GM19240 (cell line): ENCODE data around the genes IPO11 and CENPK.

DNA sequence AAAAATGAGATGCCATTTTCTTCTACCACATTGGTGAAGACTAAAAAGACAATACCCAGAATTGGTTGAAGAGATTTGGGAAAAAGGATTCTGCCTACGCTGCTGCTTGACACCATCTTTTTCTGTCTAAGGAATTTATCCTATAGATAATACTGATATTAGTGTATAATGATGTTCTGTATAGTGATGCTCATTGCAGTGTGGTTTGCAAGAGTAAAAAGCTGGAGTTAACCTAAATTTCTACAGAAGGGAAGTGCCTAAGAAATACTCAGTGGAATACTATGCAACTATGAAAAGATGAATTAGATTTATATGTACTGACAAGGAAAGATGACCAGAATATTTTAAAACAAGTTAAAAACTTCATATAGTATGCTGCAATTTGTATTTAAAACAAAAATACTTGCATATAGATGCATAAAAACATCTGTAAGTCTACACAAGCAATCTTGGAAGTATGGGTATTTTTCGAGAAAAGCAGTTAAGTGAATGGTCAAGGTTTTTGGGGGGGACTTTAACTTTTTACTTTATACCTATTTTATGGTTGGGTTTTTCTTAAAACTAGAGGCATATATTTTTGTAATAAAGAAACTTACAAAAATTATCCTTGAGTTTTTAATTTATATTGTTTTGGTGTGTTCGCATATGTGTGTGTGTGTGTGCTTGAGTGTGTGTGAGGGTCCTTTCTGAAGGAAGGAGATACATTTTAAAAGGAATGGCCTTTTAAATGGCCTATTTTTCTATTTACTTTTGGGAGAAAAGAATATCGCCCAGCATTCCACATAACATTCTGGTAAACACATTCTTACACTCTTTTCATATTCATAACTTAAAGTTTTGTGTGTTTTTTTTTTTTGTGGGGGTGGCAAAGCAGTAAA, 5.5 kb downstream of the ZSWIM6 start:
- RRBS = no CpG with 5 or more reads among the region's 4 CpGs

DNA sequence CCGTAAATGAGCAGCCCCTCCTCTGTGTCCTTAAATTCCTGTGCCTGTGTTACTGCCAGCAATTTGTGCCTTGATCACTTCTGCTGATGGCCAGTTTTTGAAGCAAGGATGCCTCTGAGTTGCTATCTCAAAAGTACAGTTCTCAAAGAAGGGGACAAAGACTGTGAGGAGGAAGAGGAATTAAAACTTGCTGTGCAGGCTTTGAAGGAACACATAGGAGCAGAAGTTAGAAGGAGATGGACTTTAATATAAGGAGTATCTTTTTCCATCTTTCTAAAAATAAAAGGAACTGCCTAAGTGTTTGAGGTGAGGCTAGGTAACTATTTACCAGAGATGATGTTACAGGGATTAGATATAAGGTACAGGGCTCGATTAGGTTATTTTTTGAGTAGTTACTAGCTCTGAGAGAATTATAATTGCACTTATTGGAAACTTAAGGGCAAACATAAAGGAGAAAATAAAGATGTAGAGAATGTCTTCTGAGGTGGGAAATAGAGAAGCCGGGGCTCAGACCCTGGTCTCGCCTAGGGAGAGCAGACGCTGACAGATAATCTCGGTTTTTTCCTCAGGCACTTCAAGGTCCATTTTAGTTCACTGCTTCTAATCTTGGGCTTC, 92.0 kb downstream of the ZSWIM6 start:
- RRBS = no CpG with 5 or more reads among the region's 6 CpGs

- RRBS = no CpG with 5 or more reads among the region's 3 CpGs
Measured at GRCh38 chr5:62316682-62316911, 10.6 kb downstream of the KIF2A start.

DNA sequence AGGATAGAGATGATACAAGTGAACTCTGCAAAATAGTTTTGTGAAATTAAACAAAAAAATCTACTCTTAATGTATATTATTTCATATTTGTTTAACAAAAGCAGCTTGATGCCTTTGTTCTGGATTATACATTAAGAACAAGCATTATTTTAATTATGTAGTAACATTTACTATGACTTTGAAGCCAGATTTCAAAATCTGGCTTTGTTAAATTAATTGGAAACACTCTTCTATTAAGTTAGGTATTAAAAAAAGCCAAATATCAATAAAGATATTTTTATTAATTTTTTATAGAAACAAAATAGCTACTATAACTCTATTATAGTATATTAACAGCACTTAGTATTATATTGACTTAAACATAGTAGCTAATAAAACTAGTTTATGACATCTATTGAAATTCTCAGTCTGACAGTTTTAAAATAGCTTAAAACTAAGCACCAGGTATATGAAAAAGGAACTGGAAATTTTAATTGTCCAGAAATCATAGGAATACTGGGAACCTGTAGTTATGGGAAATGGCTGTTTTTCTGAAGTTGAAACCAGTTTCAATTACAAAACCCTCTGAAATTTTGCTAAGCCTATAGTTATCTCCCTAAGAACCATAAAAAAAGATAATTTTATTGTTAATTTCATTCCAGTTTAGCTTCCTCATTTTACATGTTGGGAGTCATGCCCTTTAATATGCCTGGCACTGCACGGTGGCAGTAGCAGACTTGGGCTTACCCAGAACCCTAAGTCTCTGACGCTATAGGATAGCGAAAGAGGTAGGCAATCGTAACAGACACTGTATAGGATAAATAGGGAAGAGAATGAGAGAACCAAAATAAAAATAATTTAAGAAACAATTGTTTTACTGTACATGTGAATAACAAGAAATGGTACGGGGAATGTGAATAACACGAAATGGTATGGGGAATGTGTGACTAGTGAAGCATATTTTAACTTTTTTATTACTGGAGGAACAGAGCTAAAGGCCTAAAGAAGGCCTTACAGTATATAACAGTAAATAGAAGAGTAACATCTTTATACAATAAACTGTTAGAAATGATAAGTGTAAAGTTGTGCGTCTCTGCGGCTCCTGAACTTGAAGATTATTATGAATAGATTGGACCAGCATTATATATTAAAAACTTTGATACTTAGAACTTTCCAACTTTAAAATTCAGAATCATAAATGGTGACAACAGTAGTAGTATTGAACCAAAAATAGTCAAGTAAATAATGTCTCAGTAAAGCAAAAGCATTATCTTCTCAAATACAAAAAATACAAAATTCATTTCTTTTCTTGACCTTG, 15.6 kb downstream of the DIMT1 start:
- RRBS = no CpG with 5 or more reads among the region's 8 CpGs

- RRBS = no CpG with 5 or more reads among the region's 75 CpGs
Measured at GRCh38 chr5:62412303-62413358, at the start of gene IPO11. Gene IPO11 (plus strand): TSS chr5:62412763.

DNA sequence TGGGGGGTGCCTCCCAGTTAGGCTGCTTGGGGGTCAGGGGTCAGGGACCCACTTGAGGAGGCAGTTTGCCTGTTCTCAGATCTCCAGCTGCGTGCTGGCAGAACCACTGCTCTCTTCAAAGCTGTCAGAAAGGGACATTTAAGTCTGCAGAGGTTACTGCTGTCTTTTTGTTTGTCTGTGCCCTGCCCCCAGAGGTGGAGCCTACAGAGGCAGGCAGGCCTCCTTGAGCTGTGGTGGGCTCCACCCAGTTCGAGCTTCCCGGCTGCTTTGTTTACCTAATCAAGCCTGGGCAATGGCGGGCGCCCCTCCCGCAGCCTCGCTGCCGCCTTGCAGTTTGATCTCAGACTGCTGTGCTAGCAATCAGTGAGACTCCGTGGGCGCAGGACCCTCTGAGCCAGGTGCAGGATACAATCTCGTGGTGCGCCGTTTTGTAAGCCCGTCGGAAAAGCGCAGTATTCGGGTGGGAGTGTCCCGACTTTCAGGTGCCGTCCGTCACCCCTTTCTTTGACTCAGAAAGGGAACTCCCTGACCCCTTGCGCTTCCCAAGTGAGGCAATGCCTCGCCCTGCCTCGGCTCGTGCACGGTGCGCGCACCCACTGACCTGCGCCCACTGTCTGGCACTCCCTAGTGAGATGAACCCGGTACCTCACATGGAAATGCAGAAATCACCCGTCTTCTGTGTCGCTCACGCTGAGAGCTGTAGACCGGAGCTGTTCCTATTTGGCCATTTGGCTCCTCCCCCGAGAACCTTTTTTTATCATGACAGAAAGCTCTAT, 225.8 kb downstream of the LRRC70 start:
- RRBS = no CpG with 5 or more reads among the region's 34 CpGs

- RRBS = no CpG with 5 or more reads among the region's 5 CpGs
Measured at GRCh38 chr5:64785151-64785824, 16.6 kb downstream of the CWC27 start.

DNA sequence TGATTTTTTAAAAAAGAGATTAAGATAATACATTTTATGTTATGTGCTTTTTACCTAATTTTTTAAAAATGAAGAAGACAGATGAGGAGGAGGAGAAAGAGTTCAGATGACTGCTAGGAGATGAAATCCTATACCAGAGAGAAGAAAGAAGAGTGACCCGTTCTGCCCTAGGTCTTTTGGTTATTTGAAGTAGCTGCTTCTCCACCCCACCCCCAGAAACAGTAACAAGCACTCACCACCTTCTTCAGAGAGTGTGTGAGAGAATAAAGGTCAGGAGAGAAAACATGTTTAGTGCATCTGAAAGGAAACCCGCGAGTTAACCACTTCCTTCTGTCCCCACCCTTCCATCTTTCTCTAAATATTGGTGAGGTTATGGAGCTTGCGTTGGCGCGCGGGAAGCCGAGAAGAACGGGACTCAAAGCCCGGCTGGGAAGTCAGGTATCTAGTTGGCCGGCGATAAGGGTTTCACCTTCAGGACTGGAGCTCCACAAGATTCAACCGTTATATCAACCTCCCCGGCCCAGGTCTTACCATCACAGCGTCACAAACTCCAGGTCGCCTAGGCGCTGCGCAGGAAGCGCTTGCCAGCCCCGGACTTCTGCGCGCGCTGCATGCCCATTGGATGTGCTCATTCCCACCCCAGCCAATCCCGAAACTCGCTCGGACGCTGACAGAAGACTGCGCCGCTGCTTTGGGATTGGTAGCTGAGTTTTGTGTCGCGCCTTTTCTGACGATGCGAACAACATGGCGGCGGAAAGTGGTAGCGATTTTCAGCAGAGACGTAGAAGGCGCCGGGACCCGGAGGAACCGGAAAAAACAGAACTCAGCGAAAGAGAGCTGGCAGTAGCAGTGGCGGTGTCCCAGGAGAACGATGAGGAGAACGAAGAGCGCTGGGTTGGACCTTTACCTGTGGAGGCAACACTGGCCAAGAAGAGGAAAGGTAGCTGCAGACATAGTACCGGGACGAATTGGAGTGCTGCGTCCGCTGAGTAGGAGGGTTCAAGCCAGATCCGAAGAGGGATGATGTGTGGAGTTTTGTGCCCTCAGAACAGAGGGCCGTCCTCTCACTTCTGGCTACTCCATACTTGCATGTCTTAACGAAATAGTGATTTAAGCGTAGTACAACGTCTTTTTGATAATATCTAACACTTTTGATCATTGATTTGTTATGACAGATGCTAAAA, at the start of gene CENPK:
Gene CENPK, minus strand, starts transcription at position 602 of the 1,184 bp plus-strand sequence.
- RRBS = 2% methylated on average over 6 of the region's 55 CpGs

DNA sequence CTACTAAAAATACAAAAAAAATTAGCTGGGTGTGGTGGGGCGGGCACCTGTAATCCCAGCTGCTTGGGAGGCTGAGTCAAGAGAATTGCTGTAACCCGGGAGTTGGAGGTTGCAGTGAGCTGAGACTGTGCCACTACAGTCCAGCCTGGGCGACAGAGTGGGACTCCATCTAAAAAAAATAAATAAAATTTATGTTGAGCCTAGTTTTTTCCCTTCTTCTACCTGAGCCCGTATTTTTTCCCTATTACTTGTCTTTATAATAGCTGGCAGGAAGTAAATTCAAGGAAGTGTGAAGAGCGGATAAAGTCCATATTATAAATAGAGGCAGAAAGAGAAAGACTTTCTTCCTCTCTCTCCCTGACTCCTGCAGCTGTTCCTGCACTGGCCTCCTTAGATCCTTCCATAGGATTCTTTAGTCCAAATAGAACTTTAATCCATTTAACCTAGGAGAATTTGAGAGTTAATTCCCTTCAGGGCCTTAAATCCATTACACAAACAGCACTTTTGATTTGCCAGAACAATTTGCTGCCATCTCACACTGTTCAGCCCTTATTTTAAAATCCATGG, 10.3 kb upstream of the ERBIN start:
- RRBS = no CpG with 5 or more reads among the region's 5 CpGs

- RRBS = no CpG with 5 or more reads among the region's 3 CpGs
Measured at GRCh38 chr5:65967092-65967550, 40.7 kb downstream of the ERBIN start.

- RRBS = no CpG with 5 or more reads among the region's 3 CpGs
Measured at GRCh38 chr5:66101056-66101680, 42.9 kb upstream of the SREK1 start.

DNA sequence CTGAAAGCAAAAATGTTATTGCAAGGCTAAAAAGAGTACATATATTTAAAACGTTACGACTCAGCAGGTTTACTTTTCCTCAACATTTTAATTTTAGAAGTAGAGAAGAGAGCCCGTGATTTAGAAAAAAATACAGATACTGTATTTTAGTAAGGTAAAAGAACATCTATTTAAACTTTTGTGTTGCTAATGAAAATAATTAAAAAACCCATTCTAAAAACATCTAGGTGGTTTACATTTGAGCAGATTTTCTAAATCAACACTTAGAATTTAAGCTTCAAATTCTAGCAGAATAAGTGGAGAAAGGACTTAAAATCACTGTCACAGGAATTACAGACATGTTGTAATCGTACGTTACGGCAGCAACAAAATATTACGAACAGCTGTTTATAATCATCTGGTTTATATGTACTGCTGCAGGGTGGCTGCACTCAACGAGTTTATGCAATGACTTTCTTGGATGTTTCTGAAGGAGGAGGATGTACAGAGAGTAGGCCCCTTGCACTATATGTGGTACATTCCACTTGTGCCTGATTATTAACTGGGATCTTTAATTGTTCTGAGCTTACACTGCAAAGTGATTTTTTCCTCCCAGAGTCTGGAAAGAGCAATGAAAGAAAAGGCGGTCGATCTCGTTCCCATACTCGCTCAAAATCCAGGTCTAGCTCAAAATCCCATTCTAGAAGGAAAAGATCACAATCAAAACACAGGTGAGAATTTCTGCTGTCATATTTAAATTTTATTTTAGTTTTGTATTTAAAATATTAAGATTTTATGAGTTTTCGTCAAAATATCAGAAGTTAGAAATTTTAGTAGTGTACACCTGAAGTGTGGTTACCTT, 20.3 kb downstream of the SREK1 start:
- RRBS = no CpG with 5 or more reads among the region's 13 CpGs

- RRBS = no CpG with 5 or more reads among the region's 13 CpGs
Measured at GRCh38 chr5:66169435-66170237, 25.5 kb downstream of the SREK1 start.

- RRBS = no CpG with 5 or more reads among the region's 5 CpGs
Measured at GRCh38 chr5:66306933-66307339, 162.8 kb downstream of the SREK1 start.

DNA sequence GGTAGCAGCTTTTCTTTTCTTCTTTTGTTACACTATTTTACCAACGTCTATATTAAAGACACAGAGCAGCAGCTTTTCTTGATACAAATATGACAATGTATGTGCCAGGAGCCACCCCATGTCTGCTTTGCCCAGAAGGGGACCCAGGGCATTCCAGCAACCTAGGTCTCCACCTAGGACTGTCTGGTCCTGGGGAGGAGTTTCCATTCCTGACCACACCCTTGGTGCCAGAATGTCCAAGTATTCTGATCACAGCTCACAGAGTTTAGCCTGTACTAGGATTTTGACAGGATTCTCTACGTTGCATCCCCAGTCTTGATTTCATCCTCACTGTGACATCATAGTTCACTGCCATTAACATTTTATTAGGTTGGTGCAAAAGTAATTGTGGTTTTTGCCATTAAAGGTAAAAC, 224.7 kb downstream of the SREK1 start:
- RRBS = no CpG with 5 or more reads among the region's 2 CpGs

GRCh38 chr5:67094595-67095144, 101.9 kb downstream of the CD180 start:
- RRBS = no CpG with 5 or more reads among the region's 2 CpGs

- RRBS = no CpG with 5 or more reads among the region's 1 CpG
Measured at GRCh38 chr5:67378539-67378817, 181.9 kb upstream of the CD180 start.

GRCh38 chr5:67537237-67537782, 340.7 kb upstream of the CD180 start:
- RRBS = no CpG with 5 or more reads among the region's 4 CpGs